ENCODE data around the genes UCK2 and POU2F1.

- RRBS = no CpG with 5 or more reads among the region's 5 CpGs
Observed at GRCh38 chr1:164801135-164801474, 242.1 kb downstream of the PBX1 start.

GRCh38 chr1:165597682-165599131, 32.8 kb upstream of the MGST3 start:
- RRBS = 1% methylated on average over 5 of the region's 45 CpGs

GRCh38 chr1:165632435-165632873, 1.4 kb downstream of the MGST3 start:
- RRBS = no CpG with 5 or more reads among the region's 7 CpGs

DNA sequence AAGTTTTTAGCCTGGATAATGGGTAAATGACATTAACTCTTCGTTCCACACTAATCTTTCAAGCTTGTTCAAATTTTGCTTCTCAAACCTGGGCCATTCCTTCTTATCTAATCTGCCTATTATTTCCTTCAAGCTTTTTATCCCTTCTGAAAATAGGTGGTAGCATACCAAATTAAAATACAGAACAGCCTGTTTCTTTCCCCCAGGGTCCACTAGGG, 306 bp upstream of the UCK2 start:
- RRBS = no CpG with 5 or more reads among the region's 1 CpG

GRCh38 chr1:165827417-165828290, at the start of gene UCK2:
TSS of gene UCK2 (plus strand) at chr1:165827614.
- RRBS = 1% methylated on average over 64 of the region's 111 CpGs

GRCh38 chr1:166839739-166840093, 441 bp downstream of the POGK start:
- RRBS = 2% methylated on average over 9 of the region's 44 CpGs

DNA sequence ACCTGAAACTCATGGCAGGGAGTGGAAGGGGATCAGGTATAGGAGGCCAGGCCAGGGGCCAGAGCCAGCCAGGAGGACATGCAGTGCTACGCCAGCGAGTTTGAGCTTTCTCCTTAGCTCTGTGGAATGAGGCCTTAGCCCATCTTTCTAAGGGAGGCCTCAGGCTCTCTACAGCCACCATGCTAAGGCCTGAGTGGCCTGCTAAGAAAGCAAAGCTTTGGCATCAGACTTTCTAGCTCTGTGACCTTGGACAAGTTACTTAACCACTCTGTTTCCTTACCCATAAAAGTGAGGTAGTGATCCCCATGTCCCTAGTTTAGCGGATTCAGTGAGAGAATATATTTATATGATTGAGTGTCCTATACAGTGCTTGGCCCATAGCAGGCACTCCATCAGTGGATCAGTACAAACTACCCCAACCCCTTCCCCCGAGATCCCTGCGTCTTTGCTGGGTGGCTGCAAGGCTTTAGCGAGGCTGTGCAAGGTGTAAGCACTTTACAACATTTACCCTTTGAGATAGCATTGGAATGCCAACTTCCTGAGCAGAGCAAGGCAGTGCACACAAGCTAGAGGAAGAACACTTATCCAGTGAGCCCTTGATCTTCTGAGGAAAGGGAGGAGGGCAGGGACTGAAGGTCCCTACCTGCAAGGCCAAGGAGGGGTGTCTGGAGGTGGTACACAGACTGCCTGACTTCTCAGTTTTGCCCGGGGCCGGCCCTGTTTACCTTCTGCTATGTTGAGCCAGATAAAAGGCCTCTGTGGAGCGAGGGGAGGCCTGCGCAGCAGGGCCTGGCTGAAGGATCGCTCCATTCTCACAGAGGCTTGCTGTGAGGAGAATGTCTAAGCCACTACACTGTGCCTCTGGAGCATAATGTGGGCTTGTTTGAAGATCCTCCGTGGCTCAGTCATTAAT, 4.2 kb downstream of the POGK start:
- RRBS = no CpG with 5 or more reads among the region's 12 CpGs

GRCh38 chr1:167121235-167122200, 27.6 kb downstream of the STYXL2 start:
- RRBS = 3% methylated on average over 10 of the region's 57 CpGs

DNA sequence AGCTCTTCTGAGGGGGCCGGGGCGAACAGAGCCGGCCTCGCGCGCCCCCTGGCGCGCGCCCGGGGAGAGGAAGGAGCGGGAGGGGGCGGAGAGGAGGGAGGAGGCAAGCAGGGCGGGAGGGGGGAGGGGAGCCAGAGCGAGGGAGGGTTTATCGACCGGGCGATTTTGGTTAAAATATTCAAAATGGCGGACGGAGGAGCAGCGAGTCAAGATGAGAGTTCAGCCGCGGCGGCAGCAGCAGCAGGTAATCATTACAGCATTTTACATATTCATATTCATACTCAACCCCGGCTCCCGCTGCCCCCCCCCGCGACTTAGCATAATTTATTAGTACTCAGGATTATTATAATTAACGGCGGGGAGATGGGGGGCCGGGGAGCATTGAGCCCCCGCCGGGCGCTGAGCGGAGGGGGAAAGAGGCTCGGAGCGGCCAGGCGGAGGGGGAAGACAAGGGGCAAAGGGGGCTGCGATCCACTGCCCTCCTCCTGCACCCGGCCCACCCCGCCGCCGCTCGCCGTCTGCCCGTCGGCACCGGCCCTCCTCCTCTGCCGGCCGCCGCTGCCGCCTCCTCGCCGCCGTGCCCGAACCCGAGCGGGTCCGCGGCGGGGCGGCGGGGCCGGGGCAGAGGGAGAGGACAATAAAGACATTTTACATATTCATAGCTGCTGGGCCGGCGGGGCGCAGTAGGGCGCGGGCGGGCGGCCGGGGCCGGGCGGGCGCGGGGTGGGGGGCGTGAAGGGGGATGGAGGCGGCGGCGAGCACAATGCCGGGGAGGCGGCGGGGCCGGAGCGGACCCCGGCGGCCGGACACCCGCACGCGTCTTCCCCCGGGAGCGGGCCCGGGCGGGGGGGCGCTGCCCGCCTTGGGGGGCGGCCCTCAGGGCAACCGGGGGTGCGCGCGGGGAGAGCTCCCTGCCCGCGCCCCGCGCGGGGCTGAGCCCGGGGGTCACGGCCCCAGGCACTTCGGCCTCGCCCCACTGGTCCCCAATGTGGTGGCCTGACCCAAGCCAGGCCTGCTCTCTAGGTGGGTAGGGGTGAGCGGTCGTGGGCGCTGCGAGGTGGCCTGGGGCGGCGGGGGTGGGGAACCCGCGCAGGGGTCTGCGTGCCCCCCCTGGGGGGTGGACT, at the start of gene POU2F1:
Gene POU2F1, plus strand, starts transcription at position 172 of the 1,124 bp plus-strand sequence.
- RRBS = 2% methylated on average over 67 of the region's 119 CpGs

DNA sequence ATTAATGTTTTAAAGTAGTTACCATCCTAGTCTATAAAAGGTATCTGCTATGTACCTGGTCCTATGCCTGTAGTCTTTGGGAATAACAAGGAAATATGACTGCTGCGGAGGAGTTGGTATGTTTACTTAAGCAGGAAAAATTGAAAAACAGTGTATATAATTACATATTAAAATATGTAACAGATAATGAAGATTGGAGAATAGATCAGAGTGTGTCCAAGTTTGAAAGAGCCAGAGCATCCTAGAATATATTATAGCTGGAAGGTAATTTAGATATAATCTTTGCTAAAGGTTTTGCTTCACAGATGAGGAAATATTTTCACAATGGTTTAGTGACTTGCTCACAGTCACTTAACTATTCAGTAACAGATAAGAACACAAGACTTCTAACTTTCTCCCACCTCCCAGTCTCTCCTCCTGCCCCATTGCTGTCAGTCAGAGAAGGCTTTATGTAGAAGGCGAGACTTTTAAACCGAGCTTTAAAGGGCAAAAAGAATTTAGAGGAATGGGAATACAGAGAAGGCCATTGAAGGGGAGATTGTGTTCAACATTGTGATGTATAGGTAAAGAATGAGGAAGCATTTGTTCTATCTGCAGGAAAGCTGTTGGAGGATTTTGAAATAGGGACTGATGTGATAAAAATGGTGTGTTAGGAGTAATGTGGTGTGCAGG, 7.1 kb downstream of the POU2F1 start:
- RRBS = no CpG with 5 or more reads among the region's 3 CpGs

DNA sequence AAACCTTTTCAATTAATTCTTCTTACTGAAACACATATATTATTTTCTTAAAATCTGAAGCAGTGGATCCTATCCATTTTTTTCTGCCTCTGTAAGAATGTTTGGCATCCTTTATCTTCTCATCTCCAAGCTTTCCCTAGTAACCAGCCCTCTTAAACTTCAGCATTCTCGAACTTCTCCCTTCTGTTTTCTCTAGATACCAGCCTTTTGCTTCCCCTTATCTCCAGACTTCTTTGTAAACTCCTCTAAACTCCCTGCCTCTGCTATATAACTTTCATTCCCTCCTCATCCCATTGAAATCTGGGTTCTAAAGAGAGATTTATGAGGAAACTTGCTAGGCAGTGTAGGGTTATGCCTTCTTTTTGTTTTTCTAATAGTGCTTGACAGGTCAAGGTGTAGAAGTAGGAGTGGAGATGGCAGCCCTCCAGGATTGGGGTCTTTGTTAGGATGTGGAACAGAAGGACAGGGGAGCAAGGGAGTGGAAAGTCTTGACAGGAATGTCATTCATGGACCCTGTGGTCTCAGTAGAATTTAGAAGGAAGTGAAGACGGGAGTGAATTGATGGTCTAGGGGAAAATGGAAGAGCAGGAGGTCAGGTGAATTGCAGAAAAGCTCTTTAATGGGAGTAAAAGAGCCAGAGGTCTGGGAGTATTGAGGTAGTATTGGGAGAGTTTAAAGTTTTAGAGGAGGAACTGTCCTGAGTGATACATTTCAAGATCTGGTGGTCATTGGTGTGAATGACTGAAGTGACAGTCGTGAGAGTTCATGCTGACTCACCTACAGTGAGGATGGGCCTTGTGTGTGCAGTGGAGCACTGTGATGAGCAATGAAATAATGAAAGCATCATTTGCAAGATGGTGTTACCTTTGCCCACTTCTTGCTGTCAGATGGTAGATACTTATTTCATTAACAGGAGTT, 28.6 kb downstream of the POU2F1 start:
- RRBS = no CpG with 5 or more reads among the region's 3 CpGs

DNA sequence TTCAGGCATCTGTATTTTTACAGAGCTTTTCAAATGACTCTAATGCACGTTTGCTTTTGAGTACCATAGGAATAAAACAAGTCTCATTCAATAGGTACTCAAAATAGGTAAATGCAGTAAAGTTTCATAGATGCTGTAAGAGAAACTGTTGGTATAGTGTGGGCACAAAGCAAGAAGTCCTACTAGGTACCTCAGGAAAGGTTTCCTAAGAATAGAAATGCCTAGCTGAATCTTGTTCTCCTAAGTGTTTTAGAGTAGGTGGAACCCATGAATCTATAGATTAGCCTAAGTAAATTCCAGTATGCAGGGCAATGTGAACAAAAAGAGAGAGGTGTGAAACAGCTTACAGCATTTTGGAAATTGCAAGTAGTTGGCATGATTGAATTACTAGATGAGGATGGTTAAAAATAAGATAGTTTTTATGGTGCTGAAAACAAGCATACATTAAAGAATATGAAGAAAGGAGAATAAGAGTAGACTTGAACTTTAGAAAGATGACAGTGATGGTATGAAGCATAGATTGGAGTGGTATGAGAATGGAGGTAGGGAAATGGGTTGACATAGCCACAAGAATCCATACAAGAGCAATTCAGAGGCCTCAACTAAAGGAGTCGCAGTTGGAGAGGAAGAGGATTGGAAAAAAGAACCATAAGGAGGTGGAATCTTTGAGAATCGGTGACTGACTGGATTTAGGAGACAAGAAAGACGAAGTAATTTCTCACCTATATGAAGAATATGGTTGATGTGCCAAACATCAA, 34.6 kb downstream of the POU2F1 start:
- RRBS = no CpG with 5 or more reads among the region's 4 CpGs

GRCh38 chr1:167261144-167261547, 40.5 kb downstream of the POU2F1 start:
- RRBS = no CpG with 5 or more reads among the region's 2 CpGs

DNA sequence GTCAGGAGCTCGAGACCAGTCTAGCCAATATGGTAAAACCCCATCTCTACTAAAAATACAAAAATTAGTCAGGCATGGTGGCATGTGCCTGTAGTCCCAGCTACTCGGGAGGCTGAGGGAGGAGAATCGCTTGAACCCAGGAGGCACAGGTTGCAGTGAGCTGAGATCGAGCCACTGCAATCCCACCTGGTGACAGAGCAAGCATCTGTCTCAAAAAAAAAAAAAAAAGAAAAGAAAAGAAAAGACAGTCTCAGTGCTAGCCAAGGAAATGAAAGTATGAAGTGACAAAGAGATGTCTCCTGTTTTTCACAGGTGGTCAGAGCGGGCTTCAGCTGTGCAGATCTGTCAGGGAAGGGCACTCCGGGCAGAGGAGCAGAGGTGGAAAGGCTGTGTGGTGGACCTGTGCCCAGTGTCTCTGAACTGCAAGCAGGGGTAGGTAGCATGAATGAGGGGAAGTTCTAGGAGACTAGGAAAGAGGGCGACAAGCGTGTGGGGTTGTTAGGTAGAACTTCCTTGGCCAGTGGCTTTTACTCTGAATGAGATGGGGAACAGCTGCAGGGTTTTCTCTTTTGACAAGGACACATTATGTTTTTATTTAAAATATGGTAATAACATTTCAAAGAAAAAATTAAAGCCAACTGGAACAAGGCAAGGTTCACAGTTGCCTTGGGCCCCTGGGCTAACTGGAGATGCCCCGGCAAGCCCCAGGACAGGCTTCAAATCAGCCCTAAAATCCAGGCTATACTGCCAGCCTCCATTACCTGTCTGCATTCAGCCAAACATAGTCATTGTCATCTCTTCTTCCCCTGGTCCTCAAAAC, 67.4 kb downstream of the CD247 start:
- RRBS = no CpG with 5 or more reads among the region's 9 CpGs

- RRBS = no CpG with 5 or more reads among the region's 5 CpGs
Observed at GRCh38 chr1:167499498-167500146, 18.7 kb downstream of the CD247 start.

- RRBS = no CpG with 5 or more reads among the region's 4 CpGs
Observed at GRCh38 chr1:167541097-167542455, 12.0 kb downstream of the CREG1 start.

- RRBS = no CpG with 5 or more reads among the region's 4 CpGs
Observed at GRCh38 chr1:167633899-167634432, 3.9 kb downstream of the RCSD1 start.

- RRBS = no CpG with 5 or more reads among the region's 5 CpGs
Observed at GRCh38 chr1:167722701-167723081, 909 bp downstream of the MPZL1 start.

GRCh38 chr1:167926363-167927160, 9.9 kb upstream of the DCAF6 start:
- RRBS = no CpG with 5 or more reads among the region's 9 CpGs

DNA sequence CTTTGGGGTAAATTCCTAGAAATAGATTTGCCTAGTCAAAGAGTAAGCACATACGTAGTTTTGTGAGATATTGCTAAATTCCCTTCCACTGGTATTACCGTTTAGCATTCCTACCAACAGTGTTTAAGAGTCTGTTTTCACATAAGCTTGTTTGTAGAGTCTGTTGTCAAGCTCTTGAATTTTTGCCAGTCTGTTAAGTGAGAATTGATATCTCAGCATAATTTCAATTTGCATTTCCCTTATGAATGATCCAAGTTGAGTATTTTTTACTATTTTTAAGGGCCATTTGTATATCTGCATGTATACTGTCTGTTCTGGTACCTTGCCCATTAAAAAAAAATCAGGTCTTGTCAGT, 37.0 kb upstream of the MPC2 start:
- RRBS = no CpG with 5 or more reads among the region's 2 CpGs